ENCODE measurements around a stretch of chr22.

- PRO-cap = no peak
CAGE:
- cytosol, long polyA plus RNA = no peak
- long polyA plus RNA = no peak
- nucleus, long polyA plus RNA = no peak
Observed at GRCh38 chr22:47147866-47148265, 385.4 kb downstream of the TBC1D22A start.

DNA sequence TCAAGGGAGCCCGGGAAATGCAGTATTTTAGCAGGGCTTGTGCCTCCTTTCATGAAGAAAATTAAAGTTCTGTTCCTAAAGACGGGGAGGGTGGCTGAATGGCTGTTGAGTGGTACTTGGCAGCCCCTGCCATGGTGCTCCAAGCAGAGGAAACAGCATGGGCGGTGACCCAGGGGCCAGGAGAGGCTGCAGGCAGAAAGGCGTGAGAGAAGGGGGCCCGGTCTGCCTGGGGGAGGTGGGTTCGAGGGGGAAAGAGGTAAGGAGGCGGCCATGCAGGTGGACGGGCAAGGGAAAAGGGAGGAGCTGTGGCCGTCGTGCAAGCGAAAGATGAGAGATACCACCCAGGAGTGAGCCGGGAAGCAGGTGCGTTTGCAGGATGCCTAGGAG lies 390.8 kb downstream of the TBC1D22A start:
- PRO-cap = no peak
CAGE:
- cytosol, long polyA plus RNA = no peak
- long polyA plus RNA = no peak
- nucleus, long polyA plus RNA = no peak

DNA sequence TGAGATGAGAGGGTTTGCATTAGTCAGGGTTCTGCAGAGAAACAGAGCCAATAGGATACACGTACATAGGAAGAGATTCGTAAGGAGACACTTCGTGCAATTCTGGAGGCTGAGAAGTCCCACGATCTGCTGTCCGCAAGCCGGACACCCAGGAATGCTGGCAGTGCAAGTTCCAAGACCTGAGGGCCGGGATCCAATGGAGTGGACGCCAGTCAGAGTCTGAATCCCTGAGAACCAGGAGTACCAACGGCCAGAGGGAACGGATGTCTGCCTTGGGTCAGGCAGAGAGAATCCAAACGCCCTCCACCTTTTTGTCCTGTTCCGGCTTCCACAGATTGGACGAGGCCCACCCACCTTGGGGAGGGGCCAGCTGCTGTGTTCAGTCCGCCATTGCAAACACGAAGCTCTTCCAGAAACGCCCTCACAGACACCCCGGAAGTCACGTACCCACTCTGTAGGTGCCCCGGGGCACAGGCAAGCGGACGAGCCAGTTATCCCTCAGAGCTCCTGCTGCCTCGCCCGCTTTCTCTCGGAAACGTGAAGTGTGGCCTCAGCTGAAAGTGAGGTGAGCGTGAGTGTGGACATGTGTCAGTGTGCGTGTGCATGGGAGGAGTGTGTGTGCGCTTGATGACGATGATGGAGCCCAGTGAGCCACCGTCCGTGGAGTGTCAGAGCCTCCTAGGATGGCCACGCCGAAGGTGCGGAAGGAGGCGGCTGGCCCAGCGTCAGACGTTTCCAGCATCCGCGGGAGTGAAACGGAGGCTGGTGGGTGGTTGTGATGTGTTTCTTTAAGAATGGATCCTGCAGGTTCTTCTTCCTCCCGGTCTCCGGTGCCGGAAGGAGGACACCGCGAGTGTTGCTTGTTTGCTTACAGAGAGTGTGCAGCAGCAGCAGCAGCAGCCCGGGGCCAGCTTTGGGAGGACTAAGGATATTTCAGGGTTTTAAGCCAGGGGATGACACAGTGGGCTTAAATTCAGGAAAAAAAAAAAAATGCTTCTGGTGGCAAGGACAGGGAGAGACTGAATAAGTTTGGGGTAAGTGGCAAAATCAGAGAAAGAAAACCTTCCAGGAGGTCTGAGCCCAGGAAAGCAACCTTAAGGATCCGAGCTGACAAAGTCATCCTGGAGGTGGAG lies 857.7 kb upstream of the TAFA5 start:
- PRO-cap = bidirectional peak, plus-strand start at position 671 of the sequence, minus-strand start at position 238 of the sequence
CAGE:
- cytosol, long polyA plus RNA = no peak
- long polyA plus RNA = no peak
- nucleus, long polyA plus RNA = no peak

DNA sequence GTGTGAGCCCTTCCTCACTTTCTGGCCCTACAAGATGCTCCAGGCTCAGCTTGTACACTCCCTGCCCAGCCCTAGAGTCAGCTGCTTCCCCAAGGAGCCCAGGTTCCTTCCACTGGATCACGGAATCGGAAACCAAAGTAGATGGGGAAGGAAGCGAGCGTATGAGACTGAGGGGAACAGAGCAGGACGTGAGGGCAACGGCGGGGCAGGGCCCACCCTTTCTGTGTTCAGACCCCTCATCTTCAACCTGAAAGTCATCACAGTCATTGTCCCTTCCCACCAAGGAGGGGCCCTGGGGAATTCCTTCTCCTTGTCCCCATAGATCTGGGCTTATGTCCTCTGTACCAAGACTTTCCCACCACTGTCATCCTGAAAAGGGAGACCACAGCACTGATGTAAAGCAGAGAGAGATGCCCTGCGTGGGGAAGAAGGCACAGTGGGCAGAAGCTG lies 605.9 kb upstream of the TAFA5 start:
- PRO-cap = no peak
CAGE:
- cytosol, long polyA plus RNA = no peak
- long polyA plus RNA = no peak
- nucleus, long polyA plus RNA = no peak

DNA sequence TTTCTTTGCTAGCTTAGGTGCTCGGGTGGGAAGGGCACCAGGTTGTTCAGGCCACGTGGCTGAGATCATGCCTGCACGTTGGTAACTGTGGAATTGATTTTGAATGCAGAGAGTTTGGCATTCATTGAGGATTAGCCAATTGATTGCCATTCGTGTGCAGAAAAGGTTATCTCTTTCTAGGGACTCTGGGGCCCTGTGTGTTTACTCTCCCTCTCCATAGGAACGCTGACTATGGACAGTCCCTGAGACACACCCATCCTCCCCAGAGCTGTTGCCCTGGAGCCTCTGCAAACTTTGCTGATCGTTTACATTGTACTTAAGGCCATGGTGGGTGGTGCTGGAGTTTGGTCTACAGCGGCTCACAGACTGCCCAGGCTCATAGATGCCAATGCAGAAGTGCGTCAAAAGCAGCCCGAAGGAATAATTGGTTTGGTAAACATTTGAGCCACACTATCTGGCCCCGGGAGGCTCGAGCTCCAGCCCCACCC lies 119.4 kb upstream of the TAFA5 start:
- PRO-cap = no peak
CAGE:
- cytosol, long polyA plus RNA = no peak
- long polyA plus RNA = no peak
- nucleus, long polyA plus RNA = no peak

- PRO-cap = no peak
CAGE:
- cytosol, long polyA plus RNA = no peak
- long polyA plus RNA = no peak
- nucleus, long polyA plus RNA = no peak
Observed at GRCh38 chr22:48497133-48497527, 7.8 kb downstream of the TAFA5 start.

DNA sequence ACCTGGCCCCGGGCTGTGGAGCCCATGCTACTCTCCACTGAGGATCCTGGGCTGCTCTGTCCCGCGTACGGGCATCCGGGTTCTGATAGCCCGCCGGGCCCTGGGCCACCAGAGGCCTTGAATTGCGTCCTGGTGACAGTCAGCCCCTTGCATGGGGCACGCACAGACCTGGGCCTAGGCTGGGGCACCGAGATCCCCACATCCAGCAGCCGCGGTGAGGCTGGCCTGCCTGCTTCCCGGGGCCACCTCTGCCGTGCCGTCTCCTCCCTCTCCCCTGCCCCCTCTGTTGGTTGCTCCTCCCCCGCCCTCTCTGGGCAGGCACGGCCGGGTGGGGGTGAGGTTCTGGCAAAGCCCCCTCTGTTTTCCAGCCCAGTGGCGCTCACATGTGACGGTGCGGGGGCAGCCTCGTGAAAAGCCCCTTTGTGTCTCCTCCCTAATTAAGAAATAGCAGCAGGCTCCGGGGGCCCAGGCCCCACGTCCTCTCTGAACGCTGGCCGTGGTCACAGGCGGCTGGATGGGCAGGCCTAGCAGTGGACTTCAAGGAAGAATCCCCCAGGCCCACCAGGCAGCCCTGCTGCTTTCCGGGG lies 28.3 kb downstream of the TAFA5 start:
- PRO-cap = no peak
CAGE:
- cytosol, long polyA plus RNA = no peak
- long polyA plus RNA = no peak
- nucleus, long polyA plus RNA = no peak

- PRO-cap = no peak
CAGE:
- cytosol, long polyA plus RNA = no peak
- long polyA plus RNA = no peak
- nucleus, long polyA plus RNA = no peak
Observed at GRCh38 chr22:48567150-48567565, 77.8 kb downstream of the TAFA5 start.

DNA sequence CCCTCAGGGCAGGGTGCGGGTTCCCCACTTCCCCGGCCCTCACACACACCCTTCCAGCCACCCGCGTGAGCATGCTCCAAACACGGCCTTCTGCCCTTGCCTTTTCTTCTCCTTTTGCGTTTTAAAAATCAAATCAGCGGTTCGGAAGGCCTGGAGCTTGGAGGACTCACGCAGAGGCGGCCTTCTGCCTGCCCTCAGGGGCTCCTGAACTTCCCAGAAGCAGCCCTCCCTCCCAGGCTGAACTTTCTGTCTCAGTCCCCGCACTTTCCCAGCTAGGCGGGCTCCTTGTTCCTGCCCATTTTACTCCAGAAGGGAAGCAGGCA lies 98.3 kb downstream of the TAFA5 start:
- PRO-cap = no peak
CAGE:
- cytosol, long polyA plus RNA = no peak
- long polyA plus RNA = no peak
- nucleus, long polyA plus RNA = no peak

- PRO-cap = no peak
CAGE:
- cytosol, long polyA plus RNA = no peak
- long polyA plus RNA = no peak
- nucleus, long polyA plus RNA = no peak
Observed at GRCh38 chr22:48692793-48693494, 203.6 kb downstream of the TAFA5 start.

DNA sequence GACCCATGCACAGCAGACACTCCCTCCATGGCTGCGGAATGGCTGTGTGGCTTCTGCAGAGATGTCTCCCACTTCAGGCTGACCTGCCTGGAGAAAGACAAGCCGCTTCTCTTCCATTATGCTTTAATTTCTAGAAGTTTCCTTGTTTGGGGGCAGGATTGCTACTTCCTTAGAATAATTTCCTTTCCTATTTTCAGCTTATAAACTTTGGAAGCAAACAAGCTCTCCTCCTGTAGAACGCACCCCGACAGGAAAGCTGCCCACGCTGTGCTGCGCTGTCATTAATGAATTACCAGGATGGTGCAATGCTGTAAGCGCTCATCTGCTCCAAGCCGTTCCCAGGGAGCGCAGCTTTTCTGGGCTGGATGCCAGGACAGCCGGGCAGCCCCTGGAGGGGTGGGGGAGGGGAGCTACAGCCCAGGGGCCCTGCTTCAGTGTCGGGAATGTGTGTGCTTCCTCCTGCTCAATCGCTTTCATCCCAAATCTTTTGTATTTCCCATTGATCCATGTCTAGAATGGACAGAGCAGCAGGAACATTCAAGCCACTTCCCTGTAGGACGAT lies 617.9 kb downstream of the BRD1 start:
- PRO-cap = no peak
CAGE:
- cytosol, long polyA plus RNA = no peak
- long polyA plus RNA = no peak
- nucleus, long polyA plus RNA = no peak

DNA sequence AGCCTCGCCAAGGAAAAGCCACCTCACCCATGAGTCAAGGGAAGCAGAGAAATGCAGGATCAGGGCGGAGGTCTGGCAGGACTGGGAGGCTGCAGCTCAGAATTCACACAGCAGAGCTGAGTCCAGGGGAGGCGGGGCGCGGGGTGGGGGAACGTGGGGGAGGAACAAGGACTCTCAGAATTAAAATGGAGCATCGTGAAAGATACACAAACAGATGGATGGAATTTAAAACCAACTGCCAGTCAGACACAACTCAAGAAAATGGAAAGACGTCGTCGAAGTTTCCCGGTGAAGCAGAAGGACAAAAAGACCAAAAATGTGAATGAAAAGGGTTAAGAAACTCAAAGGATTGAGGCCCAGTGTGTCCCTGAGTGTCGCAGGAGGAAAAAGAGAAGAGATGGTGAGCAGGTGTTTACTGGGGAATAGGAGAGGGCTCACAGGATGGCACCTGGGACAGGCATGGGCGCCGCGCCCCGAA lies 377.5 kb downstream of the BRD1 start:
- PRO-cap = no peak
CAGE:
- cytosol, long polyA plus RNA = no peak
- long polyA plus RNA = no peak
- nucleus, long polyA plus RNA = no peak

- PRO-cap = no peak
CAGE:
- cytosol, long polyA plus RNA = no peak
- long polyA plus RNA = no peak
- nucleus, long polyA plus RNA = no peak
Observed at GRCh38 chr22:49481269-49482290, 346.1 kb downstream of the BRD1 start.

GRCh38 chr22:49607047-49607785 lies 220.5 kb downstream of the BRD1 start:
- PRO-cap = no peak
CAGE:
- cytosol, long polyA plus RNA = no peak
- long polyA plus RNA = no peak
- nucleus, long polyA plus RNA = no peak

GRCh38 chr22:49776992-49777317 lies 50.7 kb downstream of the BRD1 start:
- PRO-cap = no peak
CAGE:
- cytosol, long polyA plus RNA = no peak
- long polyA plus RNA = no peak
- nucleus, long polyA plus RNA = no peak

GRCh38 chr22:49788361-49789020 lies 39.2 kb downstream of the BRD1 start:
- PRO-cap = no peak
CAGE:
- cytosol, long polyA plus RNA = no peak
- long polyA plus RNA = no peak
- nucleus, long polyA plus RNA = no peak

DNA sequence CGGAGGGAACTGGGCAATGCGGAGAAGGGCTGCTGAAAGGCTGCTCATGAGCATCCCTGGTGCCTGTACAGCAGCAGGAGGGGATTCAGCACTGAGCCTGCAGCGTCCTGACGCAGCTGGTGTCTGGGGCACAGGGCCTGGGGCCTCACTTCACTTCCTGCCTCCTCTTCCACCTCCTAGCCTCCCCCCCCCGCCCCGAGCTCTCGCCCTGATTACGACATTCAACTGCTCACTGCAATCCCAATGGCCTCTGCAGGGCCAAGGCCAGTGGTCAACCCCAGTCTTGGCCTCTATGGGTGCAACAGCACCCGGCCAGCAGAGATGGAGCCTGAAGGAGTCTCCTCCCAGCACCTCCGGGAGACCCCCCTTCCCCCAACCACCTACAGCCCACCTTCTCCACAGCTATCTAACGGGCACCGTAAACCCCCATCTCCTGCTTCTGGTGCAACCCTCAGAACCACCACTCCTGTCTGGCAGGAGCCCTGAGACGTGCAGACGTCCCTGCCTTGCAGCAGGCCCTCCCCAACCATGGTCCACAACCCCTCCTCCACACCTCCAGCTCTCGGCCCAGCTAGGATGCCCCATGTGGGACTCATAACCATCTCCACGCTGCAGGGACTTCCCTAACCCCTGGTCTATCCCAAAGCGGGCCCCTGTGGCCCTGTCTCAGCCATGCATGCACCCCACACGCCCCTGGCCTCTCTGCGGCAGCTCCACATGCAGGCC lies 38.2 kb downstream of the BRD1 start:
- PRO-cap = no peak
CAGE:
- cytosol, long polyA plus RNA = no peak
- long polyA plus RNA = no peak
- nucleus, long polyA plus RNA = no peak

- PRO-cap = no peak
CAGE:
- cytosol, long polyA plus RNA = no peak
- long polyA plus RNA = no peak
- nucleus, long polyA plus RNA = no peak
Observed at GRCh38 chr22:49791613-49791821, 36.2 kb downstream of the BRD1 start.

DNA sequence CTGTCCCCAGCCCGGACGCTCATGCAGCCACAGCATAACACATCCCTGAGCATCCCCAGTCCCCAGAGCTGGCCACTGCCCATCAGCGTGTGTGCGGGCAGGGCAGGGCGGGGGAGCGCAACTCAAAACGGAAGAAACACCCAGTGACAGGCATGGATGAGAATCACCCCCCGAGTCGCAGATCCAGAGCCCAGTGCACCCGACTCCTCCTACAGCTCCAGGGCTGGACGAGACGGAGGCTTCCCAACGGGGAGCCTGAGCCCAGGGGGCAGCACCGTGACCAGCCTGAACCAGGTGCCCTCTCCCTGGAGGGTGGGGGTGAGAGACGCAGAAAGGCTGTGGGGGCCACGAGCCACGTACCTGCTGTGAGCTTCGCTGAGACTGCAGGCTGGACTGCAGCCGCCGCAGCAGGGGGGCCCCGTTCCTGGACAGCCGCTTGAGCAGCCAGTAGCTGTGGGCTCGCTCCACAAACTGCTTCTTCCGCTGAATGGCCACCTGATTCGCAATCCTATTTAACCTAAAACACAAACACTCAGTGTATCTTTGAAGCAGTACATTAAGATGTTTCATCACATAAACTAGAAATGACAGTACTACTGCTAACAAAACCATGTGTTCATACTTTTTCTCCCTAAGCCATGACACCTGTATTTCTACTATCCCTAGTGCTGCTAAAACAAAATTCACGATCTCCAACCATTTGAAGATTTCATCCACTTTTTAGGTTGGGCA lies 23.7 kb downstream of the BRD1 start:
- PRO-cap = no peak
CAGE:
- cytosol, long polyA plus RNA = no peak
- long polyA plus RNA = no peak
- nucleus, long polyA plus RNA = no peak

GRCh38 chr22:49870330-49870886 lies 16.8 kb downstream of the ZBED4 start:
- PRO-cap = no peak
CAGE:
- cytosol, long polyA plus RNA = no peak
- long polyA plus RNA = no peak
- nucleus, long polyA plus RNA = no peak